Mesenteric fat pad (tissue), 1 donor: ENCODE data around the genes SLC25A2, PCDHGB1, PCDHGA9 and GNPDA1.

DNA sequence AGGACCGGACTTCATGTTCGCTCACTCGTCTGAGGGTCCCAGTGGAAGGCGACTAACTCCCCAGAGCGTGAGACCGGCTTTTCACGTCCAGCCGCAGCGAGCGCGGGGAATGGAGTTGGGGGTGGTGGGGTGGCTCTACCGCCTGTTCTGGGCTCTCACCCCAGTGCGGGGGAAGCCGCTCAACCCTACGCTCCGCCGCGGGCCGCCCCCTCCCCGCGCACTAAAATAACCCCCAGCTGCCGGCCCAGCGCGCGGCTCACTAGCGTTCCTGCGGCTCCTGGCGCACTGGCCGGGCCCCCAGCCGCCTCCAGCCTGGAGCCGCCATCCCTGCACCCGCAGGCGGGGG is at the start of gene SLC25A2:
Gene SLC25A2, minus strand, starts transcription at position 199 of the 346 bp plus-strand sequence.
- PRO-cap, result no peak

- PRO-cap, result no peak
Observed at GRCh38 chr5:141349797-141350594, at the start of gene PCDHGB1. PCDHGB1 (plus strand) TSS chr5:141350099.

DNA sequence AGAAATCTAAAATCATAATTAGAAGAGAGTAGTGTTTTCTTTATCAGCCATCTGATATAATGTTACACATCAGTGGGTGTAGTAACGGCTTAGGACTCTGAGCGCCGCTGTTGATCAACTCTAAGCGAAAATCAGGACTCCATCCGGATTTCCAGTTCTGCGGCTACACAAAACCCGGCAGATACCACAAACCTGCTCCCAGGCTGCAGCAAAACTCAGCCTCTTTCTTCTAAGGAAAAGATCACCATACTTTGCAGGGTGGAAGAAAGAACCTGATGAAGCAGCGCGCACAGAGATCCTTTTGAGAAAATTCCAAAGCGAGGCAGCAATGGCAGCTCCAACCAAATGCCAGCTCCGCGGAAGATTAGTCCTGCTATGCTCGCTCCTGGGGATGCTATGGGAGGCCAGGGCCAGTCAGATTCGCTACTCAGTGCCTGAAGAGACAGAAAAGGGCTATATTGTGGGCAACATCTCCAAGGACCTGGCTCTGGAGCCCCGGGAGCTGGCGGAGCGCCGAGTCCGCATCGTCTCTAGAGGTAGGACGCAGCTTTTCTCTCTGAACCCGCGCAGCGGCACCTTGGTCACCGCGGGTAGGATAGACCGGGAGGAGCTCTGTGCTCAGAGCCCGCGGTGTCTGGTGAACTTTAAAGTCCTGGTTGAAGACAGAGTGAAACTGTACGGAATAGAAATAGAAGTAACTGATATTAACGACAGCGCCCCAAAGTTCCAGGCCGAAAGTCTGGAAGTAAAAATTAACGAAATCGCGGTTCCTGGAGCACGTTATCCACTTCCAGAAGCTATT is at the start of gene PCDHGA9:
Gene PCDHGA9, plus strand, starts transcription at position 154 of the 802 bp plus-strand sequence.
- PRO-cap, result no peak

DNA sequence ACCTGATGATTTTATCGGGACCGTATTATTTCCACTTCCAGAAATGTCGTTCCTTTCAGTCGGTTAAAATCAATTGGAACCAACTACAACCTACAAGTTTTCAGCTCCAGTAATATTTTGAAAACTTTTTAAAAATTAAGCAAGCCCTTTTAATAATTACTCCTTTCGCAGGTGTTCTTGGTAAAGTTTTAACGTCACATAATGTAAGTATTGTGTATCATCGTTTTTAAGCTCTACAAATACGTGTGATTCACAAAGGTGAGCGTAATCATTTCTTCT is 247 bp upstream of the PCDHGA11 start:
- PRO-cap, result no peak

GRCh38 chr5:141608222-141609166 is 10.3 kb downstream of the DIAPH1 start:
- PRO-cap, result no peak

- PRO-cap, result no peak
Observed at GRCh38 chr5:141634507-141635259, 2.0 kb downstream of the HDAC3 start.

- PRO-cap, result no peak
Observed at GRCh38 chr5:141637119-141638004, 565 bp downstream of the RELL2 start.

GRCh38 chr5:141758411-141758984 is 76.5 kb upstream of the ARAP3 start:
- PRO-cap, result no peak

GRCh38 chr5:141825044-141825632 is 53.1 kb downstream of the PCDH1 start:
- PRO-cap, result no peak

DNA sequence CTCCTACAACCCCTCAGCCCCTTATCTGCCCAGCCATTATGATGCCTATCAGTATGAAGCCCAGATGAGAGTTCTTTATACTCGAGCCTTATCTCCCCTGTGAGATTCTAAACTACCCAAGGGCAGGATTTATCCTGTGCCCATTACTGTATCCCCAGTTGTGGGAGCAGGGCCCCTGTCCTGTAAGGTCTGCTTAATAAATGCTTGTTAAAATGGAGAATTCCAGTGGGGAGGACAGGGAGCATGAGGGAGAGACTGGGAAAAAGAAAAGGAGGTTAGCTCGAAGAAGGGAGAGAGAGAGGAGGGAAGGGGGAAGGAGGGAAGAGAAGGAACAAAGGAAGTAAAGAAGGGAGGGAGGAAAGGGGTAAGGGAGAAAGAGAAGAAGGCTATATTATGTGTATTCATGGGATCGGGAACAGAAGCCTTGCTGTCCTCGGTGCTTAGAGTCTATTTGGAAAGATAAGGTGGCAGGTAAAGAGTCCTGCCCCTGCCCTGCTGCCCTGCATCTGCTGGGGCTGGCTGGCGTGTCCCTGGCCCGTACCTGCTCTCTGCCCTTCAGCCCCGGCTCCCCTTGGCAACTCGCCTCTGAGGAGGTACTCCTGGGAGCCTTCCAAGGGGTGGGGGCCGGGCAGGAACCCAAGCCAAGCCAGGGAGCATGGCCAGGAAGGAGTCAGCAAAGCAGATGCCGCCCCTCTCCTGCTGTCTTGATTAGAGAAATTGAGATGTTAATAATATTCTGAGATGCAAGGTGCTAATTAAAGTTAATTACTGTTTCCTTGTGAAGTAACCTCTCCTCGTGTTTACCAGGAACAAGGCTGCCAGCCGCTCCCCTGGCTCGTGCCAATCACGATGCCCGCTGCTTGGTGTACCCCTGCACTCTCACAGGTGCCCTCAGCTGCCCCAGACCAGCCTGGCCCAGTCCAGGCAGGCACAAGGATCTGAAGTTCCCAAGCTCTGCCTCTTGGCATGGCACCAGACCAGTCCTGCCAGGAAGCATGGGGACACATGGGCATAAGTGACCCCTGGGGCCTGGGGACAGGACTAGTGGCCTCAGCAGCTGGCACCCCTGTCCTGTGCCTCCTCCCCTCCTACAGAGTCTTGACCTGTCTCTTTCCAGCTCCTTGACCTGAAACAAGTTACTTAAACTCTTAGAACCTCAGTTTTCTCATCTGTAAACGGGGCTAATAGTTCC is 36.7 kb downstream of the PCDH1 start:
- PRO-cap, result no peak

DNA sequence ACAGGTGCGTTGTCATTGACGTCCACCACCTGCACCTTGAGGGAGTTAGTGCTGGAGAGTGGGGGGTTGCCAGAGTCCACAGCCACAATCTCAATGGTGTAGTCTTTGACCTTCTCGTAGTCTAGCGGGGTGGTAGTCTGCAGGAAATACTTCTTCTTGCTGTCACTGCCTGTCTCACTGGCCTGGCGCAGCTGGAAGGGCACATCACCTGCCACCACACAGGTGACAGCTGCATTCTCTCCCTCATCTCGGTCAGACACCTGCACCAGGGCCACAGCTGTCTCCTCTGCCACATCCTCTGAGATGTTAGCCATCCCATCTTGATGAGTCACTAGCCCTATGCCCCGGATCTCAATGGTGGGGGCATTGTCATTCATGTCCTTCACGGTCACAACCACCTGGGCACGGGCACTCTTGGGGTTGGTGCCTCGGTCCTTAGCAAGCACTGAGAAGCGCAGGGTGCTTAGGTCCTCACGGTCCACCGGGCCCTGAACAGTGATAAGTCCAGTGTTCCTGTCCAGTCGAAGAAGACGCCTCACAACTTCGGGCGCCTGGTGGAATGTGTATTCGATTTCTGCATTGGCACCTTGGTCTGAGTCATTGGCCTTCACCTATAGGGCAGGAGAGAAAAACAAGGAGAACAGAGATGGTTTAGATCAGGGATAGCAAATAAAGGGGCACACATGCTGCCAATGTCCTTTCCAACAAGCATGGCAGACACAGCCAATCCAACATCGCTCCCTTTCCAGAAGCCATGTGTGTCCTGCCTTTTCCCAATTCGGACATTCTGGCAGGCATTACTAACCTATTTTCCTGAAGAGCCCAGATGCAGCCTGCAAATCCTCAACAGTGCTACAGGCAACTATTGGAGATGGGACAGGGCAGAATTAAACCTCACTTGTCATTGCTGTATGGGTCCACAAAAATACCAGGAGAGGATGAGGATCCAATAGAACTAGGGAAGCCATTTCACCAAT is 13.1 kb downstream of the PCDH1 start:
- PRO-cap, result no peak

DNA sequence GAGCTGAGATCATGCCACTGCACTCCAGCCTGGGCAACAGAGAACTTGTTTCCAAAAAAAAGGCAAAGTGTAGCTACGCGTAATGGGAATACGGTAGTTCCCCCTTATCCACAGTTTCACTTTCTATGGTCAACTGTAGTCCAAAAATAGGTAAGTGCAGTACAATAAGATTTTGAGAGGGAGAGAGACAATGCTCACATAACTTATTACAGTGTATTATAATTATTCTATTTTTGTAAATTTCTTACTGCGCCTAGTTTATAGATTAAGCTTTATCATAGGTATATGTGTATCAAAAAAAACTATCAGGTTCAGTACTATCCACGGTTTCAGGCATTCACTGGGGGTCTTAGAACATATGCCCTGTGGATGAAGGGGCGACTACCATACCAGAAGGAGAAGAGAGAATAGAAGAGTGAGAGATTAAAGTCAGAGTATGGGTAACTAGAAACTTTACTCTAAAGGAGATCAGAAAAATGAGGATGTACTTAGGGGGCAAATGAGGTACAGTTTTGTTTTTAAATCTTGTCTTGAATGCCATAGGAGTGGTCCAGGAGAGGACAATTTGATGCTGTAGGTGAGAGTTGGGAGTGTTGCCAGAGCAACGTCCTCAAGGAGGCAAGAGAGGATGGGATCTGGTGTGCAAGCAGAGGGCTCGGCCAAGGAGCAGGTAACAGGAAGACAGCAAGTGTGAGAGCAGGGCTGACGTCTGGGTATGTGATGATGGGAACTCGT is 15.8 kb downstream of the GNPDA1 start:
- PRO-cap, result no peak

GRCh38 chr5:142012918-142013228 is at the start of gene GNPDA1:
GNPDA1 (minus strand) TSS chr5:142013027.
- PRO-cap, result bidirectional peak, plus-strand start at chr5:142013161, minus-strand start at chr5:142013018

- PRO-cap, result no peak
Observed at GRCh38 chr5:142109748-142110035, 1.1 kb downstream of the NDFIP1 start.

- PRO-cap, result no peak
Observed at GRCh38 chr5:142180836-142181403, 72.3 kb downstream of the NDFIP1 start.

- PRO-cap, result no peak
Observed at GRCh38 chr5:142357527-142357867, 32.7 kb upstream of the SPRY4 start.

- PRO-cap, result no peak
Observed at GRCh38 chr5:142499711-142500204, 174.9 kb upstream of the SPRY4 start.

DNA sequence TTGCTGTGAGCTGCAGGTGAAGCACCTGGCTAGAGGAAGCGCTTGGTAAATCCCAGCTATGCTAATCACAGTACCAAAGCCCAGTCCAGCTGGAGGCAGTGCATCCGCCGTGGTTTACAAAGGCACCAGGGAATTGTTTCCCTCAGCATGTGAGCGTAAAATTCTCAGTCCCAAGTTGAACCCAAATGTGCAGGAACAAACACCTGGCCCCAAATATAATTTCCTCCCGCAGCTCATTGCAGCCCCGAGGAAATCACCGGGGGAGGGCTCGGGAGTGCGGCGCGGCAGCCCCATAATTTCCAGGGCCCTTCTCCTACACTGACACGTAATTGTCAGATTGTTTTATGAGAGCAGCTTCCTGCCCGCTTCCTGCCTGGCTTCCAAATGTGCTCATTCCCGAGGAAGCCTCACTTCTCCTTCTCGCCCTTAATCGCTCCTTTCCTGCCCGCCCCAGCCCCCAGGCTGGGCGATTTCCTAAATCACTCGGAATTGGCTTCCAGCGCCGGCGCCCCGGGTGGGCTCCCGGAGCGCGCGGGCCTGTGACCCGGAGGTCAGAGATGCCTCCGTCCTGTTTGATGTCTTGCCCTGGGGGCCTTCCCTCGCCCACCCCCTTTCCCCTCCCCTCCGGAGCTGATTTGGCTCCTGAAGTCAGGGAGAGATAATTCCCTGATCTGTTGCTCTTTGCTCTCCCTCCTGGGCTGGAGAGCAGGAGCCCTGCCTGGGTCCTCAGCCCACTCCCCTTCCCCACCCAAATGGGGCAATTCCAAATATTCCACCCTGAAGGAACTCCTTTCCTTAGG is 134.3 kb downstream of the FGF1 start:
- PRO-cap, result no peak

DNA sequence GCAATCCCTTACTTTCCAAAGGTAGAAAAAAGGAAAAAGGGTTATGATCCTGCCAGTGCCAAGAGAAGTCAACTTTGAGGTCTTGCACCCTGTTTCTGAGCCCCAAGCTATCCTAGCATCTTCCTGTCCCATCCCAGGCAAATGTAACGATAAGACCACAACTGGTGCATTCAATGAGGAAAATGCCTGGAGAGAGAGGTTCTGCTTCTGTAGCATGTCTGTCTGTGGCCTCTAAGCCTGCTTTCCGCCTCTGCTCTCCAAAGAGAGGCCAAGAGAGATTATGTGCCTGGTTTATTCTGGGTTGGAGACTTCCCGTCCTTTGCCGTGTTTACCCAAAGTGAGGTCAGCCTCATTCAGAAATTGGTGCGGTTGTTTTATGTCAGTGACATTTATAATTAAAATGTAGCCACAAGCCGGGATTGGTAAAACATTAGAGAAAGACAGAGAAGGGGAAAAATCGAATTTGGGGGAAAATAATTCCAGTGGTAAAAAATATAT is 77.8 kb downstream of the FGF1 start:
- PRO-cap, result no peak

GRCh38 chr5:142820740-142821091 is 50.5 kb downstream of the ARHGAP26 start:
- PRO-cap, result no peak